ENCODE results near the genes VEGFA, HSP90AB1 and TMEM151B.

DNA sequence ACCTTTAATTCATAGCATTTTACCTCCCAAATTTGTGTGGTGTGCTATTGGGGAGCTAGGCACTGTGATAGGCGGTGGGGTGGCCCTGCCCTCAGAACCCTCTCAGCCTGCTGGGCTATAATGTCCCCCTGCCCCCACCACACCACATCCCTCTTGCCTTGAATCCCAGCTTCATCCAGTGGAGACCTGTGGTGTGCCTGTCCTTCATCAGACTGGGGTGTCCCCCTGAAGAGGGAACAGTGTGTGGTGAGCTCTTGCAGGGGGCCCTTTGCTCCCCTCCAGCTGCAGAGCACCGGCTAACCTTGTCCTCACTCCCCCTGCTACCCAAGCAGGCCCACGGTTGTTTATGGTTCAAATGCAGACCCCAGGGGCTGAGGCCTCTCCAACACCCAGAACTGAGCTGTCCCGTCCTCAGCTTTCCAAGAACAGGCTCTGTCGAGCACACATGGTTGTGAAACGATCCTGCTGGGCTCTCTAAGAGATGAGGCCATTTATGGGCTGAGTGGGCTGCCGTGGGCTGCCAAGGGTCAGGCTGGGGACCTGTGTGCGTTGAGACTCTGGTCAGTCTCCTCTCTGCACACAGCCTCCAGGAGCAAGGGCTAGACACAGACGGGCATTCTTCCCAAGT lies 26.9 kb upstream of the VEGFA start:
- PRO-cap = no peak
- RAMPAGE, long total RNA = no peak

DNA sequence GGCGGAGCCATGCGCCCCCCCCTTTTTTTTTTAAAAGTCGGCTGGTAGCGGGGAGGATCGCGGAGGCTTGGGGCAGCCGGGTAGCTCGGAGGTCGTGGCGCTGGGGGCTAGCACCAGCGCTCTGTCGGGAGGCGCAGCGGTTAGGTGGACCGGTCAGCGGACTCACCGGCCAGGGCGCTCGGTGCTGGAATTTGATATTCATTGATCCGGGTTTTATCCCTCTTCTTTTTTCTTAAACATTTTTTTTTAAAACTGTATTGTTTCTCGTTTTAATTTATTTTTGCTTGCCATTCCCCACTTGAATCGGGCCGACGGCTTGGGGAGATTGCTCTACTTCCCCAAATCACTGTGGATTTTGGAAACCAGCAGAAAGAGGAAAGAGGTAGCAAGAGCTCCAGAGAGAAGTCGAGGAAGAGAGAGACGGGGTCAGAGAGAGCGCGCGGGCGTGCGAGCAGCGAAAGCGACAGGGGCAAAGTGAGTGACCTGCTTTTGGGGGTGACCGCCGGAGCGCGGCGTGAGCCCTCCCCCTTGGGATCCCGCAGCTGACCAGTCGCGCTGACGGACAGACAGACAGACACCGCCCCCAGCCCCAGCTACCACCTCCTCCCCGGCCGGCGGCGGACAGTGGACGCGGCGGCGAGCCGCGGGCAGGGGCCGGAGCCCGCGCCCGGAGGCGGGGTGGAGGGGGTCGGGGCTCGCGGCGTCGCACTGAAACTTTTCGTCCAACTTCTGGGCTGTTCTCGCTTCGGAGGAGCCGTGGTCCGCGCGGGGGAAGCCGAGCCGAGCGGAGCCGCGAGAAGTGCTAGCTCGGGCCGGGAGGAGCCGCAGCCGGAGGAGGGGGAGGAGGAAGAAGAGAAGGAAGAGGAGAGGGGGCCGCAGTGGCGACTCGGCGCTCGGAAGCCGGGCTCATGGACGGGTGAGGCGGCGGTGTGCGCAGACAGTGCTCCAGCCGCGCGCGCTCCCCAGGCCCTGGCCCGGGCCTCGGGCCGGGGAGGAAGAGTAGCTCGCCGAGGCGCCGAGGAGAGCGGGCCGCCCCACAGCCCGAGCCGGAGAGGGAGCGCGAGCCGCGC lies at the start of gene VEGFA:
Gene VEGFA, plus strand, starts transcription at position 60 of the 1,070 bp plus-strand sequence.
- PRO-cap = bidirectional peak, plus-strand start at position 60 of the sequence, minus-strand start outside the sequence; bidirectional peak, plus-strand start at position 624 of the sequence, minus-strand start at position 476 of the sequence; bidirectional peak, plus-strand start at position 909 of the sequence, minus-strand start at position 914 of the sequence
- RAMPAGE, long total RNA = no peak

GRCh38 chr6:43778740-43779624 lies 9.0 kb downstream of the VEGFA start:
- PRO-cap = no peak
- RAMPAGE, long total RNA = no peak

DNA sequence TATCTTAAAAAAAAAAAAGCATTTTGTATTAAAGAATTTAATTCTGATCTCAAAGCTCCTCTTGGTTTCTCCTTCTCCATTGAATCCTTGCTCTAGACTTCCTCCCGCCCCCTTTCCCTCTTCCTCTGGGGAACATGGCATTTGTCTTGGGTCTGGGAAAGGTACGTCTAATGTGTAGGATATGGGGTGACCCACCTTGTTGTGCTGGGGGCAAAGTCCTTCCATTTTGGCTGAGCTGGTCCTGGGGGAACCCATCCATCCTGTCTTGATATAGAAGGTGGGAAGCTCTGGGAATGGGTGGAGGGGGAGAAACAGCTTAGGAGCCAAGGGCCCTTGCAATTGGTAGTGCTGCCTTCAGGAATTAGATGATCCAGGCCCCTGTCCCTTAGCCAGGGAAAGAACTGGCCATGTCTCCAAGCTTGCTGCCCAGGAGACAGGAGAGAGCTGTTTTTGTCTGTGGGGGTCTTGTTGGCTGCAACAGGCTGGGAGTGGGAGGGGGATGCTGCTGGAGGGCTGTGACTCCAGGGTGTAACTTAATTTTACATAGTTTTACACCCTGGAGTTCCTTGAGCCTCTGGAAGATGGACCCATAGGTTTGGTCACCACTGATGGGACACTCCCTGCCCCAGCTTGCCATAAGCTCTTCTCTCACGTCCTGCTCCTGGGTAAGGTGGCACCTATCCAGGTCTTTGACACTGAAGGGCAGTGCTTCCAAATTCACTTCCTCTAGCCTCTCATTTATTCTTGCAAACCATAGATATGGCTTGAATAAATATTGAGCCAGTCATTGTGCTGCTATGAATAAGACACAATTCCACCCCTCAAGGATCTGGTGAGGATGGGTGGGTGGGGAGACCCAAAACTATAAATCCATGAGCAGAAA lies 16.7 kb downstream of the VEGFA start:
- PRO-cap = no peak
- RAMPAGE, long total RNA = no peak

- PRO-cap = no peak
- RAMPAGE, long total RNA = no peak
Observed at GRCh38 chr6:43809205-43810004, 39.4 kb downstream of the VEGFA start.

DNA sequence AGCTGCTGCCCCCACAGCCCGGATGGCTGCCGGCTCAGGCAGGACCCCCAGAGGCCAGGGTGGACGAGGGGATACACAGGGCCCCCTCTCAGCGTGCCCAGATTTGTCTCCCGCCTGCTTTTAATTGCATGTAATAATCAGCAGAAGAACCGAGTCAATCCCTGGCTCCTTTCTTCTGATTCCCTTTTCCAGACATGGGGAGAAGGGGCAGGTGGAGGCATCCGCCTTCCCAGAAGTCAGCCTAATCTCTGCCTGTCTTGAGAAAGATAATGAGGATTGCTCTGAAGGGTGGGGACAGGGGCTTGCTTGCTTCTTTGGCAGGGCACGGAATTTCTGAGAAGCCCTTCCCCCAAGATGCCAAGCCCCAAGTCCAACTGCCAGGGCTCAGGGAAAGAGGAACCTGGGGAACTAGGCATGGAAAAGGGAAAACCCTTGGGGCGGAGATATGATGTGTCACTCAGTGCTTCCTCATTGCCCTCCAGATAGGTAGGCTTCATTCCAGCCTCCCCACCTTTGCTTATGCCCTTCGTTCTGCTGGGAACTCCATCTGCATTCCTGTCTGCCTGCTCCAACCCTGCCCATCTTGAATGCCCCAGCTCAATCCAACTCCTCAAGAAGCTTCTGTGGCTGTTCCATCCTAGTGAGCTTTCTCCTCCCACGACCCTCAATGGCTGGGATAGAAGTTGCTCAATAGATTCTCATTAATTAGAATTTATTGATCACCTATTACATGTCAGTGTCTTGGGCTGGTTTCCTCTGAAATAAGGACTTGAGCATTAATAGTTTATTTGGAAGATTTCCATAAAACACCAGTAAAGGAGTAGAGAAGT lies 61.1 kb downstream of the VEGFA start:
- PRO-cap = no peak
- RAMPAGE, long total RNA = no peak

DNA sequence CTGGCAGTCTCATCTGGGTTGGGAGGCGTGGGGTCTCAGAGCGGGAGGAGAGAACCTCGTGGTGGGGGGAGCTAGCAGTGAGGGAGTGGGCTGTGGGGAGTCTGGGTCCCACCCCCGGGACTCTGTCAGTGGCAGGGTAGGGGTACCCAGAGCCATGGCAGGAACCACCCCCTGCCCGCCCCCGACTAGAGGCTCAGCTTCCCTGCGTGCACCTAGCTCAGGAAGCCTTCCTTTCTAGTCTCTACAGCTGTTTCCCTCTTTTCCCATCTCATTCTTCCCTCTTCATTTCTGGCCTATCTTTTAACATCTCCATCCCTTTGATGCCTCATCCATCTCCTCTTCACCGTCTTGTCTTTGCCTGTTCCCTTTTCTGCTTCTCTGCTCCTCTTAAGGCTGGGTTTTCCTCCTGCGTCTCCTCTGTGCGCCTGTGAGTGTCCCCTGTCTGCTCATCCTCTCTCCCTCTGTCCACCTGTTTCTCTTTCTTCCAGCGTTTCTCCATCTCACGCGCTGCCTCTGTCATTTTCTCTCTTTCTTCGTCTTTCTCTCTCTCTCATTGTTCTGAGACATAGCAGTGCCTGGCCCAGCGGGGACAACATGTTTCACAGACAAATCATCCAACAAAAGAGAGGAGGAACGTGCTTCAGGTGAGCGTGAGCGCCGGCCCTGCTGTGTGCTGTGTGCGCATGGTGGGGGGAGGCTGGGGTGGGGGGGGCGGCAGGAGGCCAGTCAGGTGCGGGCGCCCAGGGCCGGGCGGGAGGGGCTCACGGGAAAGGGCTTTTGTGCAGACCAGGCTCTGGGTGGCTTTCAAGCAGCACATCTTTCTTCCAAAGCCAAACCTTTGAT lies 121.0 kb downstream of the VEGFA start:
- PRO-cap = no peak
- RAMPAGE, long total RNA = no peak

DNA sequence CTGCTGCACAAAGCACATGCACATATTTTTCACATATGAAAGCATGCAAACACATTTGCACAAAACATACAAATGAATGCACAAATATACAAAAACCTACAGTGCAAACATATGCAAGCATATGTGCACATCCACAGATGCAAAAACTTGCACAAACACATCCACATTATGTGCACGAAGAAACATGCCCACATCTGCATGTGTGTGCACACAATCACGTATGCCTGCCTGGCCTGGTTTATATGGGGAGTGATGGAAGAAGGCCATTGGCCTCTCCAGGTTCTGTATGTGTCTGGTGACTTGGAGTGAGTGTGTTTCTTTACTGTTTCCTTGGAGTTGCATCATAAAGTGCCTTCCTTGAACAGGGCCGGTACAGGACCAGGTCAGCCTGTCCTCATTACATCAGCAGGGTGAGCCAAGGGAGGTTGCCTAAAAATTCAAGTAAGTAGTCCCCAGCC lies 140.6 kb downstream of the VEGFA start:
- PRO-cap = no peak
- RAMPAGE, long total RNA = no peak

DNA sequence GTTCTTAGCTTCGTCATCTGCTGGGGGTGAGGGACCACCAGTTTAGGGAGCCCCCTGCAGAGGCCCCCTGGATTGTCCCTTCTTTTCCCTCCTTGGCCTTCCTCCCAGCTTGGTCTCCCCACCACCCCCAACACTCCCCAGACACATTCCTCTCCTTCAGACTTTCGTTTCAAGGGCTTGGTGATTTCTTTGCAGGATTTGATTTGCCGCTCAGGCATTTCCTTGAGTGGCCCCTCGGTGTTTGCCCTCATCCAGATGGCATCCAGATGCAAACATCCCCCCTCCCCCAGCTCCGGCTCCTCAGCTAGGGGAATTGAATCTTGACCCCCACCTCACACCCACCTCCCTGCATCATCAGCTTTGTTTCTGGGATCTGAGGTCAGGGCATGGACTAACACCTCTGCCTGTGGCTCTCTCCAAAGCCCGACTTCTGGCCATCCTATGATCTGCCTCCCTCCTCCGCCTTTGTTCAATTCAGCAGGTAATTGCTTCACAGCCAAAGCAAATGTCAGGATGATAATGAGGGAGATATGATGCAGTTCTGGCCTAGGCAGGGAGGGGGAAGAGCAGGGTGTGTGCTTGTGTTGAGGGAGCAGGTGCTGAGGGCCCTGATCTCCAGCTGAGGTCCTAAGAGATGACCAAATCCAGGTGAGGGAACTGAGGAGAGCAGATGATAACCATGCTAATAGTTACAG lies 141.5 kb downstream of the VEGFA start:
- PRO-cap = no peak
- RAMPAGE, long total RNA = no peak

DNA sequence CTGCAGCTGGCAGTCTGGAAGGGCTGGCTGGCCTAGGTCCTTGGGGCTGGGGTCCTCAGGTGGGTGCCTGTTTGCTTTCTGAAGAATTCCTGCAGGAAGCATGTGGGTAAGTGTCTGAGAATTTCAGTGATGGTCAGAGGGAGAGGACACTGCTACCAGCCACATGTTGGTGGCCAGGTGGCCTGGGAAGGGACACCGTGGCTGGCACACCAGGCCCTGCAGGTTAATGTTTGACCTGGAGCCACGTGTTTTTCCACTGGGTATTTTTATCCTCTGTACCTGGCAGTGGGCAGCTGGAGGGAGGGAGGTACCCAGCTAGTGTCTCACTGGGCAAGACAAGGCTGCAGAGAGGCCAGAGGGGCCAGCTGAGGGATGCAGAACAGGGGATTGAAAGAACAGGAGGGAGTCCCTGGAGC lies 143.5 kb downstream of the VEGFA start:
- PRO-cap = no peak
- RAMPAGE, long total RNA = no peak

GRCh38 chr6:43993835-43994459 lies 133.3 kb downstream of the MRPL14 start:
- PRO-cap = no peak
- RAMPAGE, long total RNA = no peak

DNA sequence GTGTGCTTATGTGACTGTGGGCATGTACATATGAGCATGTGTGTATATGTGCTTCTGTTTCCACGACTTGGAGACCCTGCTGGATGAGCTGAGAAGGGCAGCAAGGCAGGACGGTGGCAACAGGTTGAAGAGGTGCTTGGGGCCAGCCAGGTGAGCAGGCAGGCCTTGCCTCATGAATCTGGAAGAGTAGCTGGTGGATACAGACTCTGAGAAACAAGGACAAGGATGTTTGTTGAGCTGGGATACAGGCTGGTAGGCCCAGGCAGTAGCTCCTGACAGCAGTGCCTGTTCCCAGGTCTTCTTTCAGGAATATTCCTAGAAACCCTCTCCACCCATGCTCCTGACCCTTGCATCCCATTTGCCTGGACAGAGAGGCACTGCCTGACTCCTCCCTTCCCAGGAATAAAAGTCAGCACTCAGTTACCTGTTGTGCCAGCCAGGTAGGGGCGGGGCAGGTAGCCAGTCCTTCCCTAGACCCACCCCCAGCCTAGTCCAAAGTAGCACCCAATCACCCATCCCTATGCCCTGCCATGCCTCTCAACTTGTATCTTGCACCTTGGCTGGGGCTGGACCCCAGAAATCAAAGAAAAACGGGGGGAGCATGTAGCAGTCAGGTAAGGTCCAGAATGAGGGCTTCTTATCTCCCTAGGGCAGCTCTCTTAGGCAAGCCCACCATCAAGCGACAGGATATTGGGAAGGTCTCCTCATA lies 130.0 kb downstream of the MRPL14 start:
- PRO-cap = no peak
- RAMPAGE, long total RNA = no peak

- PRO-cap = no peak
- RAMPAGE, long total RNA = no peak
Observed at GRCh38 chr6:44170062-44170261, 11.3 kb downstream of the CAPN11 start.

GRCh38 chr6:44192278-44193230 lies 24.2 kb upstream of the MYMX start:
- PRO-cap = no peak
- RAMPAGE, long total RNA = no peak

- PRO-cap = bidirectional peak, plus-strand start at chr6:44247101, minus-strand start at chr6:44246892; bidirectional peak, plus-strand start at chr6:44247943, minus-strand start at chr6:44247867
- RAMPAGE, long total RNA = start-site peak on the plus strand at chr6:44247097-44247162, 18,359 and 281 reads in 2 replicates
Observed at GRCh38 chr6:44247032-44247912, at the start of gene HSP90AB1. Gene HSP90AB1 (plus strand): TSS chr6:44247101.

DNA sequence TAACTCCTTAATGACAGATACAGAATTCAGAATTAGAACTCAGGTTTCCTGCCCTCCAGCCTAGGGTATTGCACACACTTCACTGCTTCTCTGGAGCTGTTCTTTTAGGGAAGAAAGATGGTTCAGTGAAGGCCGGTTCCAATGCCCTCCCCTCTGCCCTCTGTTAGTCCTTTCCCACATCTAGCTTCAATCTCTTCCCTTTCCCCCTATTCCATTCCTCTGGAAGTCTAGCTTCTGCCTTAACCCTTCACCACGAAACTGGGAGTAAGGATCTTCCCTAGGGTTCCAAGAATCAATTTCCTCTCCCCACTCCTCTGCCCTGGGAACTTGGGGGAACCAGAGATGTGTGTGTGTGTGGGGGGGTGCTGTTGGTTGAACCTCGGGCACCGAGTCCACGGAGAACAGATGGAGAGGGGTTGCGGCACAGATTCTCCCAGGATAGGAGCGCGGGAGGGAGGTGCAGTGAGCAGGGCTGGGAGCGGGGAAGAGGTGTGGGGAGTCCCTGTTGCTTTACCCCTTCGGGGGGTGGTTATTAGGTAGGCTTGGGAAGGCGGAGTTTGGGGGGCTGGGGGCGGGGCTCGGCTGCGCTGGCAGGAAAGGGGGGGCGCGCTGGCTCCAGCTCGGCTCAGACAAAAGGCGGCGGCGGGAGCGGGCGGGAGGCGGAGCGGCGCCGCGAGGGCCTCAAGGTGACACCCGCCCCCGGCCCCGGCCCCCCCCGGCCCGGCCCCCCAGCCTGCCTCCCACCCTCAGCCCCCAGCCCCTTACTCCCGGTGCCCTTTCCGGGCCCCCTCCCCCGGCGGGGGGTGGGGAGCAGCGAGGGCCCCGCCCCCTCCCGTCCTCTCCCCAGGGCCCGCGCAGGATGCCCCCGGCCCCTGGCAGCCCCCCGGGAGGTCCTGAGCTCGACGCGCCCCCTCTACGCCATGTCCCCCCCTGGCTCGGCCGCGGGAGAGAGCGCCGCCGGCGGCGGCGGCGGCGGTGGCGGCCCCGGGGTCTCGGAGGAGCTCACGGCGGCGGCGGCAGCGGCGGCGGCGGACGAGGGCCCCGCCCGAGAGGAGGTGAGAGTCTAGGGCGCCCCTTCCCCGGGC lies at the start of gene TMEM151B:
Gene TMEM151B, plus strand, starts transcription at position 628 of the 1,085 bp plus-strand sequence.
- PRO-cap = no peak
- RAMPAGE, long total RNA = no peak

GRCh38 chr6:44332378-44333090 lies 9.9 kb upstream of the SPATS1 start:
- PRO-cap = no peak
- RAMPAGE, long total RNA = no peak

DNA sequence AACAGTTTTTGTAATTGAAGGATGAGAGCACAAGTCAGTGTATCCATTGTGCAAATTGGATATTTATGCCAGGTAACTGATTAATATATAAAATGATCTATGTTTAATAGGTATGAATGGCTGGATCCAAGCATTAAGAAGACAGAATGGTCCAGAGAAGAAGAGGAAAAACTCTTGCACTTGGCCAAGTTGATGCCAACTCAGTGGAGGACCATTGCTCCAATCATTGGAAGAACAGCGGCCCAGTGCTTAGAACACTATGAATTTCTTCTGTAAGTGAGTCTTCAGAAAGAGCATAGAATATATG lies 5.0 kb downstream of the CDC5L start:
- PRO-cap = no peak
- RAMPAGE, long total RNA = no peak

DNA sequence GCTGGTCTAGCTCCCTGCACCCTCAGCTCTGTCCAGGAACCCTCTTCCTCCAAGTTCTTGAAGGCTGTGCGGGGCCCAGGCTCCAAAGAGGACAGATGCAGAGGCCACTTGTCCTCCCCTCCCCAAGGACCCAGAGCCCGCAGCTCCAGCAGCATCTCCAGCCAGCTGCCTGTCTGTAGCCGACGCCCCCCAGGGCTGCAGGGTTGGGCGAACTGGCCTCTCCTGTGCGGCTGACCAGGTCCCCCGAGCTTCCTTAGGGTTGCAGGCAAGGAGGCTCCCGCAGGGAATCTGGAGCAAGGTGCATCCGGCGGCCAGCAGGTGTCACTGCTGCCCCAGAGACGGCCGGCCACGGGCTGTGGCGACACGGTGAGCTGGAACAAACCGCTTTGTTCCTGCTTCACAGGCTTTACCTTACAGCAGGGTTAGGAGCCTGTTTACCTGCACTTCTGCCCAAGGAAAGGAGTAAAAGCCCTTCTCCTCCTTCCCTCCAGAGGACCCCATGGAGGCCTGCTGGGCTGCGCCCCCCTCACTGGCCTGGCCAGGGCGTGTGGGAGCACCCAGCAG lies 88.1 kb downstream of the CDC5L start:
- PRO-cap = no peak
- RAMPAGE, long total RNA = no peak

- PRO-cap = no peak
- RAMPAGE, long total RNA = no peak
Observed at GRCh38 chr6:44667406-44667989, 280.0 kb downstream of the CDC5L start.

Data from OCI-LY7 (cell line).